Umbilical cord (tissue), 2 donors: ENCODE data around the genes SPDYE9, VPS37D, DNAJC30 and STX1A.

GRCh38 chr7:72335382-72336503 is 76.4 kb downstream of the CALN1 start:
- RAMPAGE, long total RNA: no peak

DNA sequence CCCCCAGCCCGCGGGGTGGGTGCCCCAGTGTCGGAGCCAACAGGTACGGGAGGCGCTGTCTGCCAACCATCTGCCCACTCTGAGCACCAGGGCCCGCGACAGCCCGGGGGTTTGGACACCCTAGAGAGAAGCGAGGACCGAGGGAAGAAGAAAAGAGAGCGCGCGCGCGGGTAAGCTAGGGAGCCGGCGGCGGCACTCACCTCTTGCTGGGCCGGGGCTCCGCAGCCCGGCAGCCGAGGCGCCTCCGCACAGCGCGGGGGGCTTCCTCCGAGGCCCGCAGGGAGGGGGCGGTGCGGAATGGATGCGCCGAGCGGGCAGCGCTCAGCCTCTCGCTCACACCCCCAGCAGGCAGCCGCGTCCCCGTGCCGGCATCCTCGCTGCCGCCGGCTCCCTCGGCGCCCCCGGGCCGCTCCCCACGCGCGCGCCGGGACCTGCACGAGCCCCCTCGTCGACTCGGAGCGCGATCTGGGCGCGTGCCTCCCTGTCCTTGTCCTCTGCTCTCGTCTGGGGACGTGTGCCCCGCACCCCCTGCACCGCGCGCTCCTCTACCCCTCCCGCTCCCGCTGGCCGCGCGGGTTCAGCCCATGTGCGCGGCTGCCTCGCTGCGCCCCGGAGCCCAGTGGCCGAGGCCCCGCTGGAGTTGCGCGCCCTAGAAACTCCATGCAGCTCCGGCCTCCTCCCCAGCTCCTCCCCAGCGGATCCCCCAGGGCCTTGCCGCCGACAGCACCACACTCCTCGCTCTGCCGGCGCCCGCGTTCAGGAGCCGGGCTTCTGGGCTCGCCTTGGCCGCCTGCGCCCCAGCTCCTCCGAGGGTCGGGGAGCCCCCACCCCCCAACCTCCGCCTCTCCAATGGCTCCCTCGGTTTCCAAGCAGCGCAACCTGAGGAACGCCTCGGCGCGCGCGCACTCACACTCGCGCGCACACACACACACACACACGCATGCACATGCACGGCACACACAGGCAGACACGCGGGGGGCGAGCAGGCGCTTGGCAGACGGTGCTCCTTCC is 75.3 kb downstream of the CALN1 start:
- RAMPAGE, long total RNA: no peak

DNA sequence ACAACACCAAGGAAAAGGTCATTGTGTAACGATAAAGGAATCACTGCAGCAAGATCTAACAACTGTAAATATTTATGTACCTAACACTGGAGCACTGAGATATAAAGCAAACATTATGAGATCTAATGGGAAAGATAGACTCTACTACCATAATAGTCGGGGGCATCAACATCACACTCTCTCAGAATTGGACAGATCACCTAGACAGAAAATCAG is 96.1 kb downstream of the TYW1B start:
- RAMPAGE, long total RNA: no peak

GRCh38 chr7:72910457-72911157 is 14.3 kb upstream of the POM121 start:
- RAMPAGE, long total RNA: no peak

DNA sequence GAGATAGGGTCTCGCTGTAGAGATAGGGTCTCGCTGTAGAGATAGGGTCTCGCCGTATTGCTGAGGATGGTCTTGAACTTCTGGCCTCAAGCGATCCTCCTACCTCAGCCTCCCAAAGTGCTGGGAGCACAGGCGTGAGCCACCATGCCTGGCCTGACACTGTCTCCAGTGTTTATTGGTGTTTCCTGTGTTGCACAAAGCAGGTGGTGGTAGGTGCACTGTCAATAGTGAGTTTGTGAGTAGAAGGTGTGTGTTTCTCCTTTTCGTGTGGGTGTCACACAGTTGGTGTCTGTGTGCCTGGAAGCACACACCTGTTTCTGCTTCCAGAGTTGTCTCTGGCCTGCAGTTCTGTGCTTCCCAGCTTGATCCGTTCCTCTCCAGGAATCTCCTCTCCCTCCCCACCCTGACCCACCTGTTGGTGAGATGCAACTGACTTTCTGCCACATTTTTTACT is 10.3 kb upstream of the POM121 start:
- RAMPAGE, long total RNA: no peak

DNA sequence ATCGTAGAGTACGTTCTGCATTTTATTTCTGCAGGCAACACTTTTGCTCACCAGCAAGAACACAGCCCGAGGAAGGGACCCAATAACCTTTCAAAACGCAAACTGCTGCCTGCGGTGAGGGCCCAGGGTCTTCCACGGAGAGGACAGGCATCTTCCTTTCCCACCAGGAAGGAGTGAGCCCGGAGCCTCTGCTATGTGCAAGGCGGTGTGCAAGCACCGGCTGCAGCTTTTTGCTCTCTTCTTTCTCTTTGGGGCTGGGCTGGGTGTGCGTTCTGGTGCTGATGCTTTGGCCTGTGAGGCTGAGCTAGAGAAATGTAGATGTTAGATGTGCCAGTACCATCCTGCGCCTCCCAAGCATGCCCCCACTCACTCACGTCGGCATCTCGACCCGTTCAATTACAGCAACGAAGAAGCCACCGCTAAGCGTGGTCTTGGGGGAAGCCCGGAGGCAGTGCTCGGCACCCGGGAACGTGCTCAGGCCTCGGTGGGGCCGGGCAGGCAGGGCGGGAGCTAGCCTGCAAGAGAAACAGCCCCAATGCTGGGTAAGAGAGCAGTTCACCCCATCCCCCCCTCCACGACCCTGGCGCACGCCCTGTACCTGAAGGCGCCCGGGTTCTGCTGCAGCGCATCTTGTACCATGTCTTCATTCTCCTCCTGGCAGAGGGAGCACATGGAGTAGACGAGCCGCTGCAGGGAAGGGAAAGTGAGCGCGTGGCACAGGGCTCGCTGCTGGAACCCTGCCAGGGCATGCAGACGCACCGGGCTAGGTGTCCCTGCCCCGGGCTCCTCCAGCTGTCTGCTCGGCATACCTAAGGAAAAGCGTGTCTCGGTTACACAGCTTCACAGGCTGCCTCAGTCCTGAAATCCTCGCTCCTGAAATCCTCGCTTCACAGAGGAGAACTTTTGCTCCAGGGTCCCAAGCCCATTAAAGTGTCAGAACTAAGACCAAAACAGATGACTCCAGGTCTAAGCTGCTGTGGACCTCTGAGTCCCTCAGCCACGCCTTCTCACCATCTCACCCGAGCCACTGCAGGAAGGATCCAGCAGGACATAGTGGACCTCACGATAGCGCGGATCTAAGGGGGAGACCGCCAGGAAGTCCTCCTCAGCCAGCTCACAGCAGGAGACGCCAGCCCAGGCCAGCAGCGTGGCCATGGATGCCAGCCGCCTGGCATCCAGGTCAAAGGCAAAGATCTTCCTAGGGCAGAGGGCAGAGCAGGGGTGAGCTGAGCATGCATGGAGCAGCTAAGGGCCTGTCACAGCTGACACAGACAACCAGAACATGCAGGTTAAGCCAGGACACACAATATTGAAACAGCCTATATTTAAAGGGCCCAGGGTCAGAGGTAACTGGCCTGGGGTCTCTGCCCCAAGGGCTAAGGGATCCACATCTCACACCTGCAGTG is 20.5 kb downstream of the TRIM74 start:
- RAMPAGE, long total RNA: no peak

DNA sequence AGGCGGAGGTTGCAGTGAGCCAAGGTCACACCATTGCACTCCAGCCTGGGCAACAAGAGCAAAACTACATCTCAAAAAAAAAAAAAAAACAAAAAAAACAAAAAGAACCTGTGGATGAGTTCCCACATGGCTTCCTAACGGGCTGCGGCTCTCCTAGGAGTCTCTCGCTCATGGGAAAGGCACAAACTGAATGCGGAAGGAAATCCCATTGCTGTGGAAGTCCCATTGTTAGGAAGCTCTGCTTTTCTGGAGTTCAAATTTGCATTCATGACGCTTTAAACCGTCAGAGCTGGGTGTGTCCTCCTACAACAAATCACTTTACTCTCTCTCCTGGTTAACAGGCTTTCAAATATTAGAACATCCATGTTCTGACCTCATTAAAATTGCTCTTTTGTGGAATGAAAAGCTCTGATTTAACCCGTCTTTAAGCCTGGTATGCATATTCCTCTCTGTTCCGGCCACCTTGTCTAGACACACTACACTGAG is at the start of gene SPDYE9:
SPDYE9 (minus strand) TSS at position 230 of the 486 bp plus-strand sequence.
- RAMPAGE, long total RNA: no peak

GRCh38 chr7:73156628-73157045 is 1.4 kb upstream of the SPDYE10 start:
- RAMPAGE, long total RNA: no peak

- RAMPAGE, long total RNA: no peak
These were observed 35.9 kb upstream of the FZD9 start for GRCh38 chr7:73397397-73398303.

DNA sequence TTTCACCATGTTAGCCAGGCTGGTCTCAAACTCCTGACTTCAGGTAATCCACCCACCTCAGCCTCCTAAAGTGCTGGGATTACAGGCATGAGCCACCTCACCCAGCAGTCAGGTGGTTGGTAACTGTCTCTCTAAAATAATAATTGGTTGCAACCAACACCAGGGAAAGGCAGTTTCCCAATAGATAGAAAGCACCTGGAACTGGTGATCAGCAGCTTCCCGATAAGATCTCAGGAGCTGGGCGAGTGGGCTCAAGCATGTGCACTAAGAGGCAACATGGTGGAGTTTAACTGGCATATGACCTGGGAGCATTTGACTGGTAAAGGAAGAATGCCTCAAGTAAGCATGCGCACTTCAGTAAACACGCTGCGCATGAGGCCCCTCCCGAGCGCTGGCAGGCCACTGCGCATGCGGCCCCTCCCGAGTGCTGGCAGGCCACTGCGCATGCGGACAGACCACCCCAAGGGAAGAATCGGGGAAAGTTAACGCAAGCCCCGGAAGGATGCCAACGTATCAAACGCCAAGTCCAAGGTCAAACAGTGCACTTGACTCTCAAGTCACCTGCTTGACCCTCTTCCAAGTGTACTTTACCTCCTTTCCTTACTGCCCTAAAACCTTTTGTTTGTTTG is 34.3 kb upstream of the FZD9 start:
- RAMPAGE, long total RNA: no peak

- RAMPAGE, long total RNA: no peak
These were observed 17.7 kb upstream of the TBL2 start for GRCh38 chr7:73595902-73596719.

DNA sequence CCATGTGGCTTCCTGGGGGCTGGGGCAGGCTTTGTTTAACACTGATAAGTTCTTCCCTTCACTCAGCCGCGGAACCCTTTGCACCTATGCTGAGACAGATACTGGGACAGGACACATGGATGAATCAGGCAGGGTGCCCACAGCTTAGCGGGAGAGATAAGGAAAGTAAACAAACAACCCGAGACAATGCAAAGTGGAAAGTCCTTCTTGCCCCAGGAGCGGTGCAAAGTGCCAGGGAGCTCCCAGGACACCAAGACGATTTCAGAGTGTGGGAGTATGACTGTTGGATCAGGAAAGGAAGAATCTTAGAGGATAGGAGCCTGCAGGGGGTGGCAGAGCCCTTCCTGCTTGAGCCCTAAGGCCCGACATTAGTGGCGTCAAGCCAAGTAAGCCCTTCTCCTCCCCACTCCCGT is 11.6 kb downstream of the MLXIPL start:
- RAMPAGE, long total RNA: no peak

DNA sequence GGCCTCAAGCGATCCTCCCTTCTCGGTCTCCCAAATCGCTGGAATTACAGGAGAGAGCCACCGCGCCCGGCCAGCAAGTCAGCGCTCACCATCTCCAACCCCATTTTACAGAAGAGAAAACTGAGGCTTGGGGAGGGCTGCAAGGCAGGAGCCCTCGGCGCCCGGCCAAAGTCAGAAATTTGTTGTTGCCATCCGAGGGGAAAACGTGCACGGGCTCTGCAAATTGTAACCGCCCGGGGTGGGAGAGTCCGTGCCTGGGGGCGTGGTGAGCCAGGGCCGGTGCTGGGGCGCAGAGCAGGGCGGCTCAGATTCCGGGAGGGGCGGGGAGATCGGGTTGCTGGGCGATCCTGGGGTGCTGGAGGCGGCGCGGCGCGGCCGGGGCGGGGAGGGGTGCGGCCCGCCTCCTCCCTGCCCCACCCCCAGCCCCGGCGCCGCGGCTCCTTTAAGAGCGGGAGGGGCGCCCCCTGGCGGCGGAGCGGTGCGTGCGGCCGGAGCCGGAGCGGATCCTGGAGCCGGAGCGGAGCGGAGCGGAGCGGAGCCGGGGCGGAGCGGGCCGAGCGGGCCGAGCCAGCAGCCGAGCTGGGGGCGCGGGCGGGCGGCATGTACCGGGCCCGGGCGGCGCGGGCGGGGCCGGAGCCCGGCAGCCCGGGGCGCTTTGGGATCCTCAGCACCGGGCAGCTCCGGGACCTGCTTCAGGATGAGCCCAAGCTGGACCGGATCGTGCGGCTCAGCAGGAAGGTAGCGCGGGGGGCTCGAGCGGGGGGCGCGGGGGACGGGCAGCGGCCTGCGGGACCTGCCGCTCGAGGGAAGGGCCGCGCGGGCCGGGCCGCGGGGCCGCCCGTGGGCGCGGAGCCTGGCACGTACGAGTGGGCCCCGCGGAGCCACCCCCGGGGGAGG is at the start of gene VPS37D:
VPS37D (plus strand) TSS at position 473 of the 897 bp plus-strand sequence.
- RAMPAGE, long total RNA: no peak

DNA sequence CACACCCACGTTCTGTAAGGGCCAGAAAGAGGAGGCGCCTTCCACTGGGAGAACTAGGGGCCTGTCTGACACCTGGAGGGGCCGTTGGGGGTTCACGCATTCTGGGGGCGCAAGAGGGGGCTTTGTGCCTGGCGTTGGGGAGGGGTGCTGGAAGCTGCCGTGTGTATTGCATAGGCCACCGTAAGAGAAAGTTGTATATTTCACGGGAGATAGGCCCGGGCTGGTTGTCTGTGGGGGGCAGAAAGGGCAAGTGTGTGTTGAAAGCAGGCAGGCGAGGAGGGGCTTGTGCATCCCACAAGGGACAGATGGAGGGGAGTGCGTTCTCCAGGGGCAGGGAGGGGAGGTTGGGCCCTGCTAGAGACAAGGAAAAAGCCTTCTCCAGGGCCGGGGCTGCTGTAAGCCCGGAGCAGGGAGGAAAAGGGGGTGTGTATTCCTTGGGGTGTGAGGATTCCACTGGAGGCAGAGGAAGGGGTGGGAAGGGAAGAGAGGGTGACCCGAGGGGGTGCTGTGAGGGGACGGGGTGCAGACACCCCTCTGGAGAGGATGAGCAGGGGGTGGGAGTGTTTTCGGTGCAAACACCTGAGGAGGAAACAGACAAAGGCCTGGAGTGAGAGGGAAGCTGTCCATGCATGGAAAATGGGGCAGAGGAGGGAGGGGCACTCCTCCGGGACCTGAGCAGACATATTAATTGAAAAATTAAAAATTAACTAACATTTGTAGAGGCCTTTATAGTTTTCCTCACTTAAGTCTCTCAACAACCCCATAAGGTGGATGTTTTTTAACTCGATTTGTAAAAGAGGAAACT is 977 bp downstream of the VPS37D start:
- RAMPAGE, long total RNA: no peak

GRCh38 chr7:73683304-73683522 is at the start of gene DNAJC30:
DNAJC30 (minus strand) TSS chr7:73683453.
- RAMPAGE, long total RNA: no peak

DNA sequence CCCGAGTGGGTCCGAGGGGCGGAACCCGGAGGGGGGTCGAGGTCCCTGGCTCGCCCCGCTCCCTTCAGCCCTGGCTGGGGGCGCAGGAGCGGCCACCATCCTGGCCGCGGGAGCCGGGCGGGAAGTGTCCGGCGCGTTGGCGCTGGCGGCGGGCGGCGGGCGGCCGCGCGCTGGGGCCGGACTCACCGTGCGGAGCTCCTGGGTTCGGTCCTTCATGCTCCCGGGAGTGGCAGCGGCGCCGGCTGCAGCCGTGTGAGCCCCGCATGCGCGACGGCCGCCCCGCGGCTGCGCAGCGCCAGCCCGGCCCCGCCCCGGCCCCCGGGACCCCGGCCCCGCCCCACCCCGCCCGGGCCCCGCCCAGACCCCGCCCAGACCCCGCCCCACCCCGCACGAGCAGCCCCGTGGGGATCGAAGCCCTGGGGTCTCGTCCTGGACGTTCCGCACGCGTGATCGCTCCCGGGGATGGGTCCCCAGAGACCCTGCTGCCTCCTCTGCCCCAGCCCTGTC is at the start of gene STX1A:
STX1A (minus strand) TSS at position 254 of the 507 bp plus-strand sequence.
- RAMPAGE, long total RNA: start-site peak on the minus strand centred at position 252 of the sequence, 76 bp wide, 58 and 32 reads in 2 replicates

- RAMPAGE, long total RNA: no peak
These were observed 674 bp upstream of the ABHD11 start for GRCh38 chr7:73738898-73740053.

DNA sequence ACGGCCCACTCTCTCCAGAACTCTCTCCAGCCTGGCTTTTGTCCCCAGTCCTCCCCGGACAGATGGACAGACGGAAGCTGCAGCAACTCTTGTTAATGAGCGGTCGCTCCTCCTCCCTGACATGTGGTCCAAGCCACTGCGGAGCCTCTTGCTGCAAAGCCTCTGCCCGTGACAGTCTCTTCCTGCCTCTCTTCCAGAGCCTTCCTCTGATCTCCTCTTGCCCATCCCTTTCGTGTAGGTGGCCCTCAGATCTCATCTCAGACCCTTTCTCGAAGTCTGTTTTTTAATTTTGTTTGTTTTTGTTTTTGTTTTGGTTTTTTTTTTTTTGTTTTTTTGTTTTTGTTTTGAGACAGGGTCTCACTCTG is 46.0 kb downstream of the TMEM270 start:
- RAMPAGE, long total RNA: no peak

- RAMPAGE, long total RNA: no peak
These were observed 35.9 kb upstream of the ELN start for GRCh38 chr7:73991971-73992554.

DNA sequence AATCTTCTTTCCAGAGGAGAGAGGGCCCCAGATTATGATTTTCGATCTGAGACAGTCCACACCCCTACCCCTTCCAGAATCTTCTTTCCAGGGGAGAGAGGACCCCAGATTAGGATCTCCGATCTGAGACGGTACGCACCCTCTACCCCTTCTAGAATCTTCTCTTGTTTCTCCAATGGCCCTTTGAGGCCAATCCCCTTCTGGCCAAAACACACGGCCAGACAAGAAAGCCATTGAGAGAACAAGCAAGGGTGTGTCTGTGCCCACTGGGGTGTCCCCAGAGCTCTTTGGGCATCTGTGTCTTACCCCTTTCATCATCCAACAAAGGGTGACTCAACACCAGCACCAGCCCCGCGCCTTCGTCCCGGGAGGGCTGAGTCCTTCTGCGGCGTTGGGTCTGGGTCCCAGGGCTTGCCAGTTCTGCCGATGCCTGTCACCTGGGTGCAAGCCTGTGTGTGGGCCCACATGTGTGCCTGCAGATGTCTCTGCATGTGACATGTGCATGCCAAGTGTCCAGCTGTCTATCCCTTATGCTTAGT is 24.5 kb upstream of the ELN start:
- RAMPAGE, long total RNA: no peak